ENCODE data around the gene FABP3.

GRCh38 chr1:30747763-30749073 lies 9.4 kb downstream of the LAPTM5 start:
- RRBS, result no CpG with 5 or more reads among the region's 23 CpGs

GRCh38 chr1:30759767-30760481 lies 2.4 kb upstream of the LAPTM5 start:
- RRBS, result no CpG with 5 or more reads among the region's 16 CpGs

GRCh38 chr1:30763464-30763950 lies 5.9 kb upstream of the LAPTM5 start:
- RRBS, result no CpG with 5 or more reads among the region's 6 CpGs

GRCh38 chr1:30936432-30937020 lies 28.0 kb upstream of the SDC3 start:
- RRBS, result no CpG with 5 or more reads among the region's 16 CpGs

DNA sequence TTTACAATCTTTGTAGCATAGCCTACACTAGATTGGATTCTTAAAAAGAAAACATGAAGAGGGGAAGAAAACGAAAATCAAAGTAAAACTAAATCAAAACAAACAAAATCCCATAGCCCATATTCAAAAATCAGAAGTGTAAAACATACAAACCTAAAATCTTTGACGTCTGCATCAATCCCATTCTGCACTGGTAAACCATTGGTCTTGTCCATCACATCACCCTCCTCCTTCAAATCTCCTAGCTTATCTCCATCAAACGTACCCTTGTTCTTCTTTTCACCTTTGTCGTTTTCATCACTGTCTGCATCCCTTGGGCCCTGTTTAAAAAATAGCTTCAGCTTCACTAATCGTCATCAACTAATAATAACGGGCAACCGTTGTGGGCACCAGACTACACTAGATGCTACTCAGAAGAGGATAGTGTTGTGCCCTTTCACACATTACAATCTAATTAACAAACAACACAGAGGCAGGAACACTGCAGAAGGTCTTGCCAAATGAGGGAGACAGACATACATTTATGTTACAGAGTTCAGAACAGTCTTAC lies 70.5 kb downstream of the PUM1 start:
- RRBS, result no CpG with 5 or more reads among the region's 7 CpGs

DNA sequence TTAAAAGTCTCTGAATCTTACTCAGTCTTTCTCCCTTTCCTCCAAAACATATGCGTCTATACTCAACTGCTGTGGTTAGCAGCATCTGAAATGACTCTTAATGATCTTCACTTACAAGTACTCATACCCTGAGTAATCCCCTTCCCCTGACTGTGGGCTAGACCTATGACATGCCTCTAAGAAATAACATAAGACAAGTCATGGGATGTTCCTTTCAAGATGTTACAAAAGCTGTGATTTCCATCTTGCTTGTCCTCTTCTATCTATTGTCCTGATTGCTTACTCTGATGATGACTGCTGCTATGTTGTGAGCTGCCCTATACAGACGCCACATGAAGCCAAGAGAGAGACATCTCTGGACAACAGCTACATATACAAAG lies 55.3 kb downstream of the PUM1 start:
- RRBS, result no CpG with 5 or more reads among the region's 2 CpGs

GRCh38 chr1:31170558-31171403 lies 68.9 kb downstream of the NKAIN1 start:
- RRBS, result no CpG with 5 or more reads among the region's 10 CpGs

DNA sequence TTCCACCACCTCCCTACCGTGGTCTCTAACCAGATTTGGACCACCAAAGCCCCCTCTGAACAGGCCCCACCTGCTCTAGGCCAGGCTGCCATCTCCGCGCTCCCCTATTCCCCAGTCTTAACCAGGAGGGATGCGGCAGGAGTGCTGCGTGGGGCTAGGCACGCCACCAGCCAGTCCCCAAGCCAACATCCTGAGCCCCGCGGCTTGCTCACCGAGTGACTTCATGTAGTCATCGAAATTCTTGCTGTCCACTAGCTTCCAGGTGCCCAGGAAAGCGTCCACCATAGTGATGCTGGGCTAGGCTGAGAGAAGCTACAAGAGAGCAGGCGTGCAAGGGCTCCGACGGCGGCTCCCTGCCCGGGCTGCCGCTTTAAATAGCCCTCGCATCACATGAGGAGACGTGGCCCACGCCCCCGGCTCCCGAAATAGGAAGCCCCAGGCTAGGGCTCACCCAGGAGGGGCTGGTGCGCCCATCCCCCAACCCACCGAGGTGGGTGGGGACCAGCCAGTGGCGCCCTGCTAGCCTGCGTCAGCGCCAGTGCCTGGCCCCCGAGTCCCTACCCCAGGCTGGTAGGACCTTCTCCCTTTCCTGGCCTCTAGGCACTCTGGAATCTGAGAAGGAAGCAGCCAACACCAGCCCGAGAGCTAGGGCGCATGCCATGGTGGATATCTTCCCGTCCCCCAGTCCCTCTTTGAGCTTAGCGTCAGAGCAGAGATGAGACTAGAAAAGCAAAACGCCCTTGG lies at the start of gene FABP3:
Gene FABP3 (minus strand): TSS at position 347 of the 744 bp plus-strand sequence.
- RRBS, result 3% methylated on average over 6 of the region's 33 CpGs

DNA sequence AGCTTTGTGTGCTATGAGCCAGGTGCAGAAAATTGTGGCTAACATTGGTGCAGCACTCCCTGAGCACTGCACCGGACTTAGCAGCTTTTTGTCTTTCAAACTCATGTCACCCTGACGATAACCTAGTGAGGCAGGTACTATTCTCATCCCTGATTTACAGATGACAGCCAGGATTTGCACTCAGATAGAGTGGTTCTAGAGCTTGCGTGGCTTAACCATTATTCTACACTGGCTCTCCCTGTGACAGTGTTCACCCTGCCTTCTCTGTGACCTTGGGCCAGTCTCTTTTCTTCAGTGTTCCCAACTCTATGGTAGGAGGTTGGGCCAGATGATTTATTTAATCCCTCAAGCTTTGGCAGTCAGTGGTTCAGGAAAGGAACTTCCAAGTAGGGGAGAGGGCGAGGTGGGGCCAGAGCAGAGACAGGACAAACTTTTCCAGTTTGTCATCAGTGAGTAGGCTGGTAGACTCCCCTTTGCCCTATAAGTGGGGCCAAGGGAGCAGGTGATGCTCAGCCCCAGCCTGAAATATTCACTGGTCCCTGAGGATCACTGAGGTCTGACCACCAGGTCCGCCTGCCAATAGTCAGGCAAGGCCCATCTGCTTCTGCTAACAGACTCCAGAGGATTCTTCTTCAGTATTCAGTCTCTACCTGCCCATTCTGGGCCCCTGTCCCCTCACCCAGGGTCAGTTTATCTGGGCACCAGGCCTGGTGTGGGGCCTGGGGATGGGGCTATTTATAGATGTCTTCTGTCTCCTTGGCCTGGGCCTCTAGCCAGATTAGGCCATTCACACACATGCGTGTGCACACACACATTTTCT lies 8.7 kb upstream of the FABP3 start:
- RRBS, result no CpG with 5 or more reads among the region's 6 CpGs

- RRBS, result 2% methylated on average over 7 of the region's 39 CpGs
Observed at GRCh38 chr1:31394507-31395264, 18.3 kb upstream of the SERINC2 start.

- RRBS, result no CpG with 5 or more reads among the region's 5 CpGs
Observed at GRCh38 chr1:31441461-31442087, 28.6 kb downstream of the SERINC2 start.

- RRBS, result no CpG with 5 or more reads among the region's 9 CpGs
Observed at GRCh38 chr1:31470960-31471274, 57.9 kb downstream of the SERINC2 start.

GRCh38 chr1:31549489-31550226 lies 26.7 kb upstream of the TINAGL1 start:
- RRBS, result no CpG with 5 or more reads among the region's 13 CpGs

DNA sequence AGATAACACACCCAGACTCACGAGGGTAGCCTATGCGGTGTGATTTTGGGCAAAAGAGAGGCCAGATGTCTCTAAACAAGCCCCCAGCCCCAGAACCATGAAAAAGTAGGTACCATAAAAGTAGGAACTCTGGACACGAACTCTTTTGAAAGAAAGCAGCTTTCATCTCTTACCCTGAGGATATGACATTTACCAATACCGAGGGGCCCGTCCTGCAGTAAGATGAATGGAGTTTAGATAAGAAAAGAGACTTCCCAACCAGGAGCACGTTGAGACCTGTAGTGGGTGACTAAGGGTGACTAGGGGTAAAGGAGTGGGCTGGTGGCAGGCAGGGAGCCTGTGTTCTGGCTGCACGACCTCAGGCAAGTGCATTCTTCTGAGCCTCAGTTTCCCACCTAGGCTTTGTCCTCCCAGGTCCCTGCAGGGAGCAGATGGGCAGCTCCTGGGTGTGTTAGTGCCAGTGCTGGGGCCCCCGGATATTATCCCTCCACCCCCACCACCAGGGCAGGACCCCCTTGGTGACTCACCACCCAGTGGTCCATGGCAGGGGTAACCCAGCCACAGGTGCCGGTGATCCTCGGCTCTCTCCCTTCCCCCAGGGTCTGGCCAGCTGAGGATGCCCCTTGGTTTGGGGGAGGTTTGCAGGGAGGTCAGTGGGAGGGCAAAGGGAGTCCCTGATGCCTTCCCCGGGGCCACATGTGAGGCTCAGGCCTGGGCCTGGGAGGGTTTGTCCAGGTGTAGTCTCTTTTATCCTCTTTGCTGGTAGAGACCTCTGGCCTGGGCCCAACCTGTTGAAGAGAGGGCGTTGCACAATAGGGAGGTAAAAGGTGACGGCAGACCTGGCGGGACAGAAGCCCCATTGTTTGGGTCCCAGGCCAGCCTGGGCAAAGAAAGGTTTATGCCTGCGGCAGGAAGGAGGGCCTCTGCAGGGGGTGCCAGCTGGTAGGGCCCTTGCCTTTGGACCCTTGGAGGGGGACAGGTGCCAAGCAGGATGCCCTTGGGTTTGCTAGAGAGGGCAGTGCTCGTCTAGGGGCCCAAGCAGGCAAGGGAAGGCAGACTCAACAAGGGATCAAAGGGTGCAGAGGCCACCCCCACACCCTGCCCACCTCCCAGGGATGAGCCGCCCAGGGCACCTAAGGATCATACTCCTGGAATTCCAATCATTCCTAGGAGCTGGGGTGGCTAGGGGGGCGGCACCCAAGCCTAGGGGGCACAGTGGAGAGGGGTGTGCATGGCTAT lies 1.0 kb upstream of the TINAGL1 start:
- RRBS, result 93% methylated on average over 2 of the region's 18 CpGs

DNA sequence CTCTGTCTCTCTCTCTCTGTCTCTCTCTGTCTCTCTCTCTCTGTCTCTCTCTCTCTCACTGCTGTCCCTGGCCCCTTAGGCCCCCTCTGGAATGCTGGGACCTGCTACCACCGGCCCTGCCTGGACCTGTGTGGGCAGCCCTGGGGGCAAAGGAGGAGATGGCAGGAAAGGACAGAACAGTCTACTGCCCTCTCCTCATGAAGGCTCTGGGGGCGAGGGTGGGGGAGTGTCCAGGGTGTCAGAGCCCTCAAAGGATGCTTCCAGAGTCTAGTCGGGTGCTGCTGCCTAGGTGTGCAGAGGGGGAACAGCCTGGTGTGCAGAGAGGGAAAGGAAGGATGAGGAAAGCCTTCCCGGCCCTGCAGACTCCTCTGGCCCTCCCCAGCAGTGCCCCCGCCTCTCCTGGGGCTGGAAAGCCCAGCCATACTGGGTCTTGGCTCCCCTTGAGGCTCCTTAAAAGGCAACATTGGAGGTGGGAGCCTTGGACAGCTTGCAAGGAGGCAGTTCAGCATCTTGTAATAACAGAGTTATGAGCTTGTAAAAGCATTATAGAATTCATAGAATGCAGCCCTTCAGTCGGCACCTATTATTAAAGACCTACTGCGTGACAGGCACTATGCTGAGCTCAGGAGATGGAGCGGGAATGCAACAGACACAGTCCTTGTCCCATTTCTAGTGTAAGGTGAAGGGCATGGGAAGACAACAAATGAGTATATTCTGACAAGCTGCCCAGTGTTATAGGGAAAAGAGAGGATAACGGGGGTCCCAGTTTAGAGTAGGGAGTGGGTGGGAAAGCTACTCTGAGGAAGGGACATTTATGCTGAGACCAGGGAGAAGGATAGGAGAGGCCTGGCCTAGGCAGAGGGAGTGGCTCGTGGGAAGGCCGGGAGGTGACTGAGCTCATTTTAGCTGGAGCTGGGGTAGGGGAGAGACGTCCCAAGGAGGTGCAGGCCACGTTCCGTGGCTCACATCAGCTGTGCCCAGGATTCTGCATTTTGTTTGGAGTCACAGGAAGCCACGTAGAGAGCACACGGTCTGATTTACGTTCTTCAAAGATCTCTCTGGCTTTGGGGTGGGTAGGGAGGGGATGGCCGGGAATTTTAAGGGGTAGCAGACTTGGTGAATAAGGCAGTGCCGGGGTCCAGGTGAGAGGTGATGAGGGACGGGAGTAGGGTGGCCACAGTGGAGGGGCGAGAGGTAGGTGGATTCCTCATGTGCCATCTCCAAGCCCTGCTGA lies 4.3 kb downstream of the TINAGL1 start:
- RRBS, result no CpG with 5 or more reads among the region's 21 CpGs

- RRBS, result no CpG with 5 or more reads among the region's 7 CpGs
Observed at GRCh38 chr1:31639488-31640035, 5.1 kb downstream of the PEF1 start.

- RRBS, result no CpG with 5 or more reads among the region's 30 CpGs
Observed at GRCh38 chr1:31644935-31645411, 297 bp upstream of the PEF1 start.

GRCh38 chr1:31789283-31789690 lies 25.1 kb upstream of the ADGRB2 start:
- RRBS, result no CpG with 5 or more reads among the region's 20 CpGs

DNA sequence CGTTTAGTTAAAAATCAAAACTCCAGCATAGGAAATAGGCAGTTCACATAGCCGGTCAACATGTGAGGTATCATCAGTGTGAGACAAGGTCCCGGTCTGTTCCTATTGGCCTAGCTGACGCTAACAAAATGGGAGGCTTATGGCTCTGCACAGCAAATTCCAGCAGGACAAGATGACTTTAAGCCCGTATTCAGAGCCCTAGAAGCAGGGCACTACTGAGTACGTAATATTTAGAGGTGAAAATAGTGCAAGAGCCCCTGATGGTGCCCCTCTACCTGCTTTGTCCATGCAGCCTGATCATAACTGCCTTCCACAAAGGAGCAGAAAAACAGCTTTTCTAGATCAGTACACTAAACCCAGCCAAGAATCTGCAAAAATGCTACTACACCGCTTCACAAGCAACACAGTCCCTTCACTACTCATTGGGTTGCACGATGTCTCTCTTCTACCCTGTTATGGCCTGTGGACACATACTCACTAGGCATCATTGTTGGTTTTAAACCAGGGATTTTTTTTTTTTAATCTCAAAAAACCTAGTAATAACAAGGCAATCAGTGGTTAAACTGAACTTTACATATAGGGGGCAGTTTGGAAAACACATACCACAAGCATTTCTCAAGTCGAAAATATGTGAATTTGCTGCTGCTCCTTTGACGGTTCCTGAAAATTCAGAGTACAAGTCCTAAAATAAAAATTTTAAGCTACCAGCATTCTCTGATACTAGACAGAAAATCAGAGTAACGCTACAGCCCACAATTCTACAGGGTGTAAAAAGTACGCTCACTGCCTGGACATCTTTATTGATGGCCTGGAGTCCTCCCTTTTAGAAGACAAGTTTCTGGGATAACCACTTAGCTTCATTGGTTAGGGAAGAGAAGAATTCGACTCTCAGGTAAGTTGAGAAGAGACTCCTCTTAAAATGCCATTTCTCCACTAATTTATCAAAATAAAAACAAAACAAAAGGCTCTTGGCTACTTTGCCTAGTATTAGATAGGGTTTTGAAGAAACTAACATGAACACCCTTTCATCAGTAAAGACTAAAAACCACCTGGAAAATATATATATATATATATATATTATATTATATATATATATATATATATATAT lies 30.8 kb downstream of the PTP4A2 start:
- RRBS, result no CpG with 5 or more reads among the region's 13 CpGs

DNA sequence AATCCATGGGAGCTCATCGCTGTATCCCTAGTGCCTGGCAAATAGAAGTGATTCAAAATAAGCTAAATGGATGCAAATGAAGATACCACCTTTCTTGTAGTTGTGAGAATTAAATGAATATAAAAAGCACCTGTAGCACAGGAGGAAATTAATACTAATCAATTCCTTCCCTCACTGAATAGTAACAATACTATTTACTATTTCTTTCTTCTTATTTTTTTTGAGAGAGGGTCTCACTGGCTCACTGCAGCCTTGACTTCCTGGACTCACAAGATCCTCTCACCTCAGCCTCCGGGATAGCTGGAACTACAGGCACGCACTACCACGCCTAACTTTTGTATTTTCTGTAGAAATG lies 2.6 kb downstream of the PTP4A2 start:
- RRBS, result no CpG with 5 or more reads among the region's 4 CpGs